ENCODE measurements around a stretch of chr15.

- PRO-cap, result no peak
Observed at GRCh38 chr15:90315571-90315989, 36.5 kb upstream of the ZNF774 start.

GRCh38 chr15:90320019-90320405, 32.1 kb upstream of the ZNF774 start:
- PRO-cap, result no peak

DNA sequence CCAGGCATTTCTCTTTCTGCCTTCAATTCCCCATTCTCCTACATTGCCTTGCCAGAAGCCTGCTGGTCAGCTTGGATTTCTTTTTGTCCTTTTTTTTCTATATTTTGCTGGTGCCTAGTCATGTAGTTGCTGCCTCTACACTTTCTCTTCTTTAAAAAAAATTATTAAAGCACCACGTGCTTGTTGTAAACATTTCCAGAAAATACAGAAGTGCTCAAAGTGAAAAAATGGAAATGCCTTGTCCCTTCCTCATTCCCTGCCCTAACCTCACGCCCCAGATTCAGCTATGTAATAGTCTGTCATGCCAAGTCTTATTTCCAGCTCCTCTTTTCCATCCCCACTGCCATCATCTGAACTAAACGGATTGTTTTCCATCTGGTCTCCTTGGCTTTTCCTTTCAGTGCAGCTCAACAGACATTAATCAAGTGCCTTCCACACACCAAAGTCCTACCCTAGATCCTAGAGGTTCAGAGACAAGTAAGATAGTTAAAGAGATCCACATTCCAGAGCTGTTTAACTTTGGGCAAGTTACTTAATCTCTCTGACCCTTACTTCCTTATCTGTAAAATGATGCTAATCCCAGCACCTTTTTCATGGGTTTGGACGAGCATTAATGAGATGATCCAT, 15.5 kb downstream of the ZNF774 start:
- PRO-cap, result no peak

DNA sequence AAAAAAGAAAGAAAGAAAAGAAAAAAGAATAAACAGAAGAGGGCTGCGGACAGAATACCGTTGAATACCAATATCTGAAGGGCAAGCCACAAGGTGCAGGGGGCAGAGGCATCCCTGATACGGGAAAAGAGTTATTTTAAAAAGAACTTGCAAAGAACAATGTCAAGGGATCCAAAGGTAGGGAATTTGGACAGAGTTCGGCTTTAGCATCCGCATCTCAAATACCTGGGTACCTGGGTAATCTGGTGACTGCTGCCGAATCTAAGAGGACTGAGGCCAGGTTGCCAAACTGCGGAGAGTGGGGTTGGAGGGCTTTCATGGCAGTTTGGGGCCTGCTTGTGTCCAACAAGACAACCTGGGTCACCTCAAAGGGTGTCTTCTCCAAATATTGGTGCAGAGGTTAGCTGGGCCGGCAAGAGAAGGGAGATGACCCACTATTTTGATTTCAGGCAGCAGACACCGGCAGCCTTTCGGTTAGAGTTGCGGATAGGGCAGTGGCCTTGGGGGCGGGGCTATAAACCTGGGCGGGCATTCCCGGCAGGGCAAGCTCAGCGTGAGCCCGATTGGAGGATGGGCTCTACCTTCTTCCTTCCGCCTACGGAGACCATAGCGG, 465 bp upstream of the IQGAP1 start:
- PRO-cap, result bidirectional peak, plus-strand start outside the sequence, minus-strand start at position 488 of the sequence

DNA sequence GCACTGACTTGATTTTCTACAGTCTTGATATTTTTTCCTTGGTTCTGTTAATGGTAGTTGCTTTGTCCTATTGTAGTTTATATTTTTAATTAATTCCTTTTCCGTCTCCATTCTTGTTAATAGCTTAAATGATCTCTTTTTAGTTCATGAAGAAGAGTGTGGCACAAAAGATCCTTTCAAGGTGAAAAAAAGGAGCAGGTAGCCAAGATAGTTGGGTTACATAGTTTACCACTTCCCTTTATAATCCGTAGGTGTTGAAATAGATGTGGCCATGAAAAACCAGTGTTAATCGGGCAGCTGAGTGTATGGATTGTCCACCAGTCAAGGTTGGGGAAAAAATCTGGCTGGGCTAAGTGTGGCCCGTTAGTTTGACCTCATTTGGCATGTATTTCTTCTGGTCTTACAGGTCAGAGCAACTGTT, 12.3 kb downstream of the IQGAP1 start:
- PRO-cap, result no peak

DNA sequence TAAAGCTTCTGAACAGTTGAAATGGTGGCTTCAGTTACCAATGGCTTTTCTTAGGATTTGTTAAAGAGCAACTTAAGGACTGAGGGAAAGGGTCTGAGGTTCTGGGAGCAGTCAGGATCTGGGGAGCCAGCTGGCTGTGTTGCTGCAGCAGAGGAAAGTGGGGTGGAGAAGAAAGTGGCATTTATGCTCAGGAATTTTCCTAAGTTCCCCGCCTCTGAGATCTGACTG, 37.6 kb downstream of the IQGAP1 start:
- PRO-cap, result no peak

DNA sequence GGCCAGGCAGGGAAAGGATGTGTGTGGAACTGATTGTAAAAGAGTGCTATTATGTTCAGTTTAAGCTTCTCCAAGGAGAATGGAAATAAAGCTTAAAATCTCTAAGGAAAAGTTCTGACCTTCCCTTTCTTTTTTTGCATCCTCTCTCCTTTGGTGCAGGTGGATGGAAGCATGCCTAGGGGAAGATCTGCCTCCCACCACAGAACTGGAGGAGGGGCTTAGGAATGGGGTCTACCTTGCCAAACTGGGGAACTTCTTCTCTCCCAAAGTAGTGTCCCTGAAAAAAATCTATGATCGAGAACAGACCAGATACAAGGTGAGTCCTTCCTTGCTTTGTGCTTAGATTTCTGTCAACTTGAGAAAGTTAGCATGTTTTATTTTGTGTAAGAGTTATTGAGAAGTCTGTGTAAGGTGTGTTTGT, 37.9 kb downstream of the IQGAP1 start:
- PRO-cap, result no peak

- PRO-cap, result no peak
Observed at GRCh38 chr15:90460336-90460902, 69.3 kb upstream of the CRTC3 start.

DNA sequence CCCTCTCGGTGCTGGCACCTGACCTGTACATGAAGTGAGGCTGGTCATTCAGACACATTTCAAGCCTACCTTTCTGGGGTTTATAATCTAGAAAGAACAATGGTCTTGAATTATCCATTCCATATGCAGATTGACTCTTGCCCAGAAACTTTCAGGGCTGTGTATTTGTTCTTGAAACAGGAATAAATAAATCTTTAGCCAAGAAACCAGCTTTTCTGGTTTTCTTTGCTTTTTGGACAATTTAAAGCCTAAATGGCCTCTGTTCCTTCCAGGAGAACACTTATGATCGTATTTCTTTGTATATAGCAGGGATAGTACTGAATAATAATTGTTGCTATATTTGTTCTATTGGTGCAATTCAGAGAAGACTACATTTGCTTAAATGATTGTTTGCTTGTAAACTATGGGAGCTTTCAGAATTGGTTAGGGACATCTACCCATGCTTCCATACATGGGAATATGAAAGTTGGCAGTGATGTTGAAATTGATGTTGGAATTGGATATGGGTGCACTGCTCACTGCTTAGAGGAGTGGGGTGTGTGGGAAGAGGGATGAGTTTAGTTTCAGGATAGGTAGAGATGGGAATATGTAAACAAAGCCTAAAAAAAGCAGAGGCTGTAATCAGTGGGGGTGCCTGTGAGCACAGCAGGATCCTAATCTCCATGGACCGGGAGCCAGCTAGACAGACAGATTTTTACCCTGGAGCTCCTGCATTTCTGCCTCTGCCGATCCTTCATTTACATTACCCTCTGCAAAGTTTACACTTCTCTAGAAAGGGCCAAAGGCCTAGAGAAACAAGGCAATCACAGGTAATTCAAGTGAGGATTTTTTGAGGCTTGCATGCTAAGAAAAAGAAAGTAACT, 79.3 kb downstream of the CRTC3 start:
- PRO-cap, result no peak

DNA sequence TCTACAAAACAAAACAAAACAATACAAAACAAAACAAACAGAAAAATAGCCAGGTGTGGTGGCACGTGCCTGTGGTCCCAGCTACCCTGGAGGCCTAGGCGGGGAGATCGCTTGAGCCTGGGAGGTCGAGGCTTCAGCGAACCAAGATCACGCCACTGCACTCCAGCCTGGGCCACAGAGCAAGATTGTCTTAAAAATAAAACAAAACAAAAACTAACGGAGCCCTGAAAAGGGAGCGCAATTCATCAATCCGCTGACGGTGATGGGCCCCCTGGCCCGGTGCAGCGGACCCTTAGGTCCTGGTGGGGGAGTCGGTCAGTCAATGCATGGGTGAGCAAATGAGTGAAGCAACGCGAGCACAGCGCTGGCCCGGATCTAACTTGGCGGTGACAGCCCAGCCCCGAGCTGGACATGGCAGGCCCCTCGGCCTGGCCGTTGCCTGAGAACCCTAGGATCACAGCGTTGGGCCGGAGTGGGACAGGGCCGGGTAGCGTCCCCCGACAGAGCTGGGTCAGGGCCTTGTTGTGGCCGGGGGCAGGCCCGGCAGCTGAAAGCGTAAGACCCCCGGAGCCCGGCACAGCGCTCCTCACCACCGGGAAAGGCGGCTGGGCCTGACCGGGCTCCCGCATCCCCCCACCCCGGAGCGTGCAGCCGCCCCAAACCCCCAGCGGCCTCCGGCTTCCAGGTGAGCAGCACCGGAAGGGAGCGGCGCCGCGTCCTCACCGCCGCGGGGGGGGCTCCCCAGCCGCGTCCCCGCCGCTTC, 52.2 kb upstream of the BLM start:
- PRO-cap, result unidirectional peak, plus-strand start at position 355 of the sequence

GRCh38 chr15:90790142-90790606, 73.0 kb downstream of the BLM start:
- PRO-cap, result no peak

DNA sequence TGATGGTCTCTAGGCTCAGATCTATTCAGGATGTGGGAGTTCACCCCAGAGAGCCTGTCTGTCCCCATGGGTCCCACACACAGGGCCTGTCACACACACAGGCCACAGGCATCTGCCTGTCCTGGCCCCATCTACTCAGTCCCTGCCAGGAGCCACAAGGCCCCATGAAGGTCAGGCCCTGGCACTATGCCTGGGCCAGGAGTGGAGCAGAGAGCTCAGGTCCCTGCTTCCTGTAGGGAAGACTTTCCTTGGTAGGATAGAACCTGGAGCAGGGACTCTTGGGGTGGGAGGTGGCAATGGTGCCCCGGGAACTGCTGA, 49.0 kb upstream of the FURIN start:
- PRO-cap, result no peak

DNA sequence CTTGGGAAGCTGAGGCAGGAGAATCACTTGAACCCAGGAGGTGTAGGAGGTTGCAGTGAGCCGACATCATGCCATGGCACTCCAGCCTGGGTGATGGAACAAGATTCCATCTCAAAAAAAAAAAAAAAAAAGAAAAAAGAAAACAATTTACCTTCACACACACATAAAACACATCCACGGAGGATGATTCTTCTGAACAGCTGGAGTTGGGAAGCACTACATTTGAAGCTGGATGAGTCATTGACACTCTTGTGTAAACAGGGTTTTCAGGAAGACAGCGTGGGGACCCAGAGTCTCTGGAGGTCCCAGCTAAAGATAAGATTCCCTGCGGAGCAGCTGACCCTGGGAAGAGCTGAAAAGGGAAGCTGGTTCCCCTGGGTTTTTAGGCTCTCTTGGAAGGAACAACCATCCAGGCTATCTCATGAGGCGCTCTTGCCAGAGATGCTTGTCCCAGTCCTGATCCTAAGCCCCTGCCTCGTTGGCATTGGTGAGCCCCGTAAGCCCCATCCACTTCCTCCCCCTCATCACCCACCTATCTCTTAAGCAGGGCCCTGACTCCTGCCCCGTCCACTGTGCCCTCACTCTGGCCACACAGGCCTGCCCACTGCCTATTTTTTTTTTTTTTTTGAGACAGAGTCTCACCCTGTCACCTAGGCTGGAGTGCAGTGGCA, 32.0 kb upstream of the FURIN start:
- PRO-cap, result no peak

GRCh38 chr15:90875141-90876176, 7.1 kb downstream of the FURIN start:
- PRO-cap, result no peak

DNA sequence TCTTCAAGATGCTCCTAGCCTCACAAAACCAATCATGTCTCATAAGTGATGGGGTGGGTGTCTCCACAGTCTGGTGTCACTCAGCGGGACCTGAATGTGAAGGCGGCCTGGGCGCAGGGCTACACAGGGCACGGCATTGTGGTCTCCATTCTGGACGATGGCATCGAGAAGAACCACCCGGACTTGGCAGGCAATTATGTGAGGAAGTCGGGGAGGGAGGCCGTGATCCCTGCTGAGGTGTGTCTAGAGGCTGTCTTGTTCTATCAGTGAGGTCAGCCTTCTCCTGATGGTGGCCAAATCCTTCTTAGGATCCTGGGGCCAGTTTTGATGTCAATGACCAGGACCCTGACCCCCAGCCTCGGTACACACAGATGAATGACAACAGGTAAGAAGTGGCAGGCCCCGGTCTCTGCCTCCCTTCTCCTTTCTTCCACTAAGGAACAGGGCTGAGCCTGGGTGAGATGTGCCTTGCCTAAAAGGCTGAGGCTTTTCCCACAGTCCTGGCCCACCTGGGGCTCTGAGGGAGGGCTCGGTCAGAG, 7.4 kb upstream of the FES start:
- PRO-cap, result no peak

GRCh38 chr15:90882477-90883348, 1.6 kb upstream of the FES start:
- PRO-cap, result no peak

- PRO-cap, result no peak
Observed at GRCh38 chr15:90912754-90913853, 10.0 kb downstream of the MAN2A2 start.

GRCh38 chr15:90918183-90918579, 14.2 kb downstream of the HDDC3 start:
- PRO-cap, result no peak

DNA sequence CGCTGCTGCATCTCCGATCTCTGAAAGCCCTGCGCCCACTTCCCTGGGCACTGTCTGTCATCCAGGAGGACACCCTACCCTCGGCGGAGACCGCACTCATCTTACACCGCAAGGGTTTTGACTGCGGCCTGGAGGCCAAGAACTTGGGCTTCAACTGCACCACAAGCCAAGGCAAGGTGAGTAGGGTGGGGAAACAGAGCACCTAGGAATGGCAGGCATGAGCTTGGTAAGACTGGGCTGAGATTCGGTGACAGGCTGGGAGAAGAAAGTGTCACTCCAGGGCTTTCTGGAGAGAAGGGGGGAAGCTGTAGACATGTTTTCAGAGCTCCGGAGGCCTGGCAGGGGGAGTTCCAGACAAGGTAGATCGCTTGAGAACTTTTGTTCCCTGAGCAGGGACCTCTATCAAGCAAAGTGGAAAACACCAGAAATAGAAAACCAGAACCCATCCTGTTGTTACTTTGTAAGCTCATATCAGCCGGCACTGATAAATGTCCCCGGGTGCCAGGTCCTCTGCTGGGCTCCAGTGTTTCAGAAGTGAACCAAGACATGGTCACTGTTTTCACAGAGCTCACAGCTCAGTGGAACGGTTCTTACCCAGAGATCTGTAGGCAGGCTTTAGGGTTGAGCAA, 13.7 kb downstream of the HDDC3 start:
- PRO-cap, result no peak

- PRO-cap, result no peak
Observed at GRCh38 chr15:90932246-90932424, 214 bp downstream of the HDDC3 start.